T47D (cell line): ENCODE measurements around the genes PHF2 and FBP2.

GRCh38 chr9:93094390-93095168, 1.4 kb upstream of the CARD19 start:
- RRBS: no CpG with 5 or more reads among the region's 13 CpGs

- RRBS: no CpG with 5 or more reads among the region's 21 CpGs
Measured at GRCh38 chr9:93110873-93111705, 15.1 kb downstream of the CARD19 start.

GRCh38 chr9:93111706-93112116, 15.7 kb downstream of the CARD19 start:
- RRBS: no CpG with 5 or more reads among the region's 10 CpGs

- RRBS: no CpG with 5 or more reads among the region's 14 CpGs
Measured at GRCh38 chr9:93205489-93205875, 21.5 kb downstream of the WNK2 start.

- RRBS: no CpG with 5 or more reads among the region's 7 CpGs
Measured at GRCh38 chr9:93218081-93218584, 34.2 kb downstream of the WNK2 start.

DNA sequence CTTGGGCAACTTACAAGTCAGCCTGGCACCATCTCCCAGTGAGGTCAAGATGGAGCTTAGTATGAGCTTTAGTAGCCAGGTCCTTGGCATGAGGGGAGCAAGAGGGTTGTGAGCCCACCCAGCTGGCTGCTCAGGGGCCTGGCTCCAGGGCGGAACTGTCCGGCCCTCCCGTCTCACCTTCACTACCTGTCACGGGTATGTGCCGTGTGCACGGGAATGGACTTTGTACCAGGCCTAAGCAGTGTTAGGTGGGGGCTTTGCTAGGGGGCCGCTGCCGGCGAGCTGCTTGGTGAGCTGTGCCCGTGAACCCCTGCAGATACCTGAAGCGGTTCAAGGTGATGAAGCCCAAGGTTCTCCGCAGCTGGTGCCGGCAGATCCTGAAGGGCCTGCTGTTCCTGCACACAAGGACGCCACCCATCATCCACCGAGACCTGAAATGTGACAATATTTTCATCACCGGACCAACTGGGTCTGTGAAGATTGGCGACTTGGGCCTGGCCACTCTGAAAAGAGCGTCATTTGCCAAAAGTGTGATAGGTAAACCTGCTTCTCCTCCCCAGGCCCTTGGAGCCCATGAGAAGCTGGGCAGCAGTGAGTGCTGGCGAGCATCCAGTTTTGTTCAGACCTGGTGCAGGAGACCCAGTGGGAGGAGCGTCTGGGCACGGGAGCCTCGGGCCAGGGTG, 46.8 kb downstream of the WNK2 start:
- RRBS: 89% methylated on average over 7 of the region's 22 CpGs

- RRBS: no CpG with 5 or more reads among the region's 23 CpGs
Measured at GRCh38 chr9:93300358-93301336, 116.7 kb downstream of the WNK2 start.

- RRBS: no CpG with 5 or more reads among the region's 2 CpGs
Measured at GRCh38 chr9:93447303-93447618, 4.2 kb upstream of the FAM120A start.

DNA sequence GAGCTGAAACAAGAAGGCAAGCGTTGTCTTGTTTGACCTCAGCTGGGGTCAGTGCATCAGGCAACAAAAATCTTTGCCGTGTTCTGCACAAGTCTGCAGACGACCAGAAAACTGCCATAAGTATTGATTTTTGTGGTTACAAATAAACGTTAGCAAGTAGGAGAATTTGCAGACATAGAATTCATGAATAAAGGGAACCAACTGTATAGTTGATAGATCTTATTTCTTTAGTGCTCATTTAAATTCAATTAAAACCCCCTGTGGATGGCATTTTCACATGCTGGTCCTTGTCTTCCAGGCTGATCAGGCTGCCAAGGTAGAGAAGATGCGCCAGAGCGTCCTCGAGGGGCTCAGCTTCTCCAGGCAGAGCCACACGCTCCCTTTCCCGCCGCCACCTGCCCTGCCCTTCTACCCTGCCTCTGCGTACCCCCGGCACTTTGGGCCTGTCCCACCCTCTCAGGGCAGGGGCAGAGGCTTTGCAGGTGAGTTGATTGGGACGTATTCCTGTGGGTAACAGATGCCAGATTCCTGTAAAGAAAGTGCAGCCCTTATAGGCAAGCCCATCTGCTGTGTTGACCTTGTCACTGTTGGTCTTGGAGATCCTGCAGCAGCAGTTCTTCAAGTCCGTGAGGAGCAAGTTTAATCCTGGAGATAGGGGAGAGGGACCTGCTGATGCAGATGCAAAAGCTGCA, 18.7 kb upstream of the PHF2 start:
- RRBS: no CpG with 5 or more reads among the region's 14 CpGs

DNA sequence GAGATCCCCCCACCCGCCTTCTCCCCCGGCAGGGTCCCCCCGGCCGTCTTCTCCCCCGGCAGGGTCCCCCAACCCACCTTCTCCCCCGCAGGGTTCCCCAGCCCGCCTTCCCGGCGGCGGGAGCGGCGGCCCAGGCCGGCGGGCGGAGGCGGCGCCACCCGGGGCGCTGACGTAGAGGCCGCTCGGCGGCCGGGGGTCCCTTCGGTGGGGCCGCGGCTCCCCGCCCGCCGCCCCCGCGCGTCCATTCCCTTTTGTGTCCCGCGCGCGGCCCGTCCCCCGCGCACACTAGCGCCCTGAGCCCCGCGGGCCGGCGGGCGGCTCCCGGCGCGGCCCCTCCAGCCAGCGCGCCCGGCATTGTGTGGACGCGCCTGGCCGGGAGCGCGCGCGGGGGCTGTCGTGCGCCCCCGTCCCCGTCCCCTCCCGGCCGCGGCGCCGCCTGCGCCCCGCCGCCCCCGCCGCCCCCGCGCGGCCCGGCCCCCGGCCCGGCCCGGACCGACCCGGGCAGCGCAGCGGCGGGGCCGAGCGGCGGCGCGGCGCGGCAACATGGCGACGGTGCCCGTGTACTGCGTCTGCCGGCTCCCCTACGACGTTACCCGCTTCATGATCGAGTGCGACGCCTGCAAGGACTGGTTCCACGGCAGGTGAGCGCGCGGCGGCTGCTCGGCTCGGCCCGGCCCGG, at the start of gene PHF2:
Gene PHF2, plus strand, starts transcription at position 354 of the 679 bp plus-strand sequence.
- RRBS: under 1% methylated on average over 52 of the region's 112 CpGs

DNA sequence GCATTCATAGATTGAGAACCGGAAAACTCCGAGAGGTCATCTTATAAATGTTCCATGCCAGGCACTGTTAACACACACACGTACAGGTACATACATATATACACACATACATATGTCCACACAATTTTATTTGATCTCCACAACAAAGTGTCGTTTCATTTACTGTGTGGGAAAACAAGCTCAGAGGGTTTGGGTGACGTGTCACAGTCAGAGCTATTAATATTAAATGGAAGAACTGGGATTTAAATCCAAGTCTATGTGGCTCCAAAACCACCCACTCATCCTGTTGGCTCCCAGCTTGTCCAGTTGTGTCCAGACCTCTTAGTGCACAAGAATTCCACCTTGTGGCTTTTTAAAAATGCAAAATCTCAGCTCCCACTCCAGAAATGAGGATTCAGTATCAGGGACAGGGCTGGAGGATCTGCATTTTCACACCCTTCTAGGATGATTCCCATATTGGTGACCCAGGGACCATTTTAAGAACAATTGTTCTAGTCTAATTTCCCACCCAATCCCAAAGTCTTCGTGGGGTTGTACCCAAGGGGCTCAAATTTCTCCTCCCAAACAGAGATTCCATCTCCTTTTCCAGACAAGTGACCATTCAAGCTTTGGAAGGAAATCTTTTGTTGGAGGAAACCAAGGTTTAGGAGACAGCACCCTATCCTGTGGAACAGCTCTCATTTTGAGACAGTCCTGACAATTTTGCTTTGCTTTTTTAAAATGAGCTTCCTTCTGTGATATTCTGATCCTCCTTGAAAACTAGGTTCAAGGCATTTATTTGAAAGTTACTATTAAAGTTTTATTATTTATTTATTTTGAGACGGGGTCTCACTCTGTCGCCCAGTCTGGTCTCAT, 52.1 kb upstream of the PTPDC1 start:
- RRBS: no CpG with 5 or more reads among the region's 8 CpGs

- RRBS: no CpG with 5 or more reads among the region's 1 CpG
Measured at GRCh38 chr9:94159380-94159621, 75.0 kb downstream of the PTPDC1 start.

DNA sequence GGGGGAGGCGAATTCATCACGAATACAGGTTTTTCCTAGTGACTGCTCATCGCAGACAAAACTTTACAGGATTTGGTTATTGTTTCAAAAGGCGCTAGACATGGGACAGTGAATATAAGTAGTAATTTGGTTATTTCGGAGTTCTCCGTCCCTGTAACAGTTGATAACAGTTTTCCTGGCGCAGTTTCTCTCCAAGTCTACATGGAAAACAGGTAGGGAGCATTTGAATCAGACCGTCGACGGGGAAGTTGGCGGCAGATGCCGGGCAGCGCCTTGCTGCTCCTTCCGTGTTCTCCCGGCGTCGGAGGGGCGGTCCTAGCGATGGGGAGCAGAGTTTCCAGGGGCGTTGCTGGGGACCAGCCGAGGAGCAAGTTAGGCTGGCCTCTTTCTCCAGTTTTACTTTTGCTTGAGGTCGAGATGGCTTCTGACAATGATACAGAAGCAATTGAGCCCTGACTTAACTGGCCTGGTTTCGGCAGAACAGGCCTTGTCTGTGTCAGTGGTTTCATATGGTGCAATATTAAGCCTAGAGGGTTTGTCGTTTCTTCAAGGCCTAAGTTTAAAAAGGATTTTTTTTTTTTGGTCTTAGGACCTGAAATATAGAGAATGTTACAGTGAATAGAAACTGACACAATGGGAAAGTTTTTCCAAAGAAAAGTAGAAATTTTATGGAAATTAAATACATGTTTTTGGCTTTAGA, 835 bp downstream of the MFSD14B start:
- RRBS: no CpG with 5 or more reads among the region's 24 CpGs

- RRBS: no CpG with 5 or more reads among the region's 4 CpGs
Measured at GRCh38 chr9:94464588-94465176, 90.3 kb downstream of the MFSD14B start.

- RRBS: no CpG with 5 or more reads among the region's 15 CpGs
Measured at GRCh38 chr9:94541808-94542369, 51.7 kb downstream of the FBP2 start.

GRCh38 chr9:94549507-94550287, 43.9 kb downstream of the FBP2 start:
- RRBS: no CpG with 5 or more reads among the region's 3 CpGs

GRCh38 chr9:94593524-94594251, at the start of gene FBP2:
FBP2 (minus strand) TSS chr9:94593824.
- RRBS: no CpG with 5 or more reads among the region's 20 CpGs

DNA sequence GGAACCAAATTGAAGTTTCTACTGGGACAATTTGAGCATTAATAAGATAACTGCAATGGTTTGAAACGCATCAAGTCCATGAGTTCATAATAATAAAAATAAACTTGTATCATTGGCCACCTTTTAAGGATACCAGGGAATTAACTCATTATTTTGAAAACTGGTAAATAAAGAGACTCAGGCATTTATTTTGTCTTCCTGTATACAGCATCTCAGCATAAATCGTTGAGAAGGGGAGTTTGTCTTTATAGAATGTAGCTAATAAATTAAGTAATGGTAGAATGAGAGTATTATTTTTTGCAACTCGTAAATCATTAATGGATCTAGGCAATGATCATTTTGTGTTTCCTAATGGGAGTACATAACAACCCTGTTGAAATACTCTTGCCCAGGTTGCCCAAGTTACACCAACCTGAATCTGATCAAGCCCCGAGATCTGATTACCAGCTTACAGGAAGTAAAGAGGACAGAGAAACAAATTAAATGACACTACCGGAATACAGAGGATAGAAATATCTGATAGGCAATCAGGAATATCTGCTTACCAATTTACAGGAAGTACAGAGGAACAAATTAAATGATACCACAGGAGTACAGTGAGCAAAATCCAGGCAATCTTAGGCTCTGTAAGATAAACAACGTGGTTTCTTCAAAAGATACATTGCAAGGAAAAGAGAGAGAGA, 107.3 kb downstream of the AOPEP start:
- RRBS: no CpG with 5 or more reads among the region's 6 CpGs

- RRBS: no CpG with 5 or more reads among the region's 7 CpGs
Measured at GRCh38 chr9:95012105-95012697, 285.7 kb downstream of the AOPEP start.